Cerebral cortex (tissue), 2 donors: Measurements from ENCODE around the genes USF1 and DDR2.

DNA sequence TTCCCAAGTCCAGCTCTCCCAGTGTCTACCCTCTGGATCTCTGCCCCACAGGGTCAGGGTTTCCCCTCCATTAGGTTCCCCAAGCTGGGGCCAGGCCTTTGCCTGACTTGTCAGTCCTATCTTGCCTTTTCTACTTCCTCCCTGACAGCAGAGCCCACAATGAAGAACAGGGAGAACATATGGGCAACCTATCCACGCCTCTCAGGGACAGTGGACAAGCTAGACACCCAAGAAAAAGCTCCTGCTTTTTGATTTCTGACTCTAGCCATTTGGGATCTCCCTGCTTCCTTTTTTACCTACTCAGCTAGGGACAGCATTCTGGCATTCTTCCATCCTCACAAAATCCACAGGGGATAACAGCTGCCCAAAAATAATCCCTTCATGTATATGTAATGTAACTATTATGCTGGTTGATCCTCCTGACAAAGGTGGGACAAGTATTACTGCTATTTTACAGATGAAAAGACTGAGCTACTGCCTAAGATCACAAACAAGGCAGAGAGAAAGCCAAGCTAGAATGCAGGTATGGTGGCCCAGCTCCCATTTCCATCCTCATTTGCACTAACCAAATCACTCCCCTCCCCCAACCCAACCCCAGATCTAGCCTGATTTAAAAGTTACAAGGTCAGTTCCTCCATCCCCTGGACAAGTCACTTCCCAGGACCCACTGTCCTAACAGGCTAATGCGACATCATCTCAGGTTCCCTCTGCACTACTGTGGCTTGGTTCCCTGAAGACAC lies 2.6 kb downstream of the F11R start:
- PRO-cap, 2 experiments: no peak in any of the 2 experiments

DNA sequence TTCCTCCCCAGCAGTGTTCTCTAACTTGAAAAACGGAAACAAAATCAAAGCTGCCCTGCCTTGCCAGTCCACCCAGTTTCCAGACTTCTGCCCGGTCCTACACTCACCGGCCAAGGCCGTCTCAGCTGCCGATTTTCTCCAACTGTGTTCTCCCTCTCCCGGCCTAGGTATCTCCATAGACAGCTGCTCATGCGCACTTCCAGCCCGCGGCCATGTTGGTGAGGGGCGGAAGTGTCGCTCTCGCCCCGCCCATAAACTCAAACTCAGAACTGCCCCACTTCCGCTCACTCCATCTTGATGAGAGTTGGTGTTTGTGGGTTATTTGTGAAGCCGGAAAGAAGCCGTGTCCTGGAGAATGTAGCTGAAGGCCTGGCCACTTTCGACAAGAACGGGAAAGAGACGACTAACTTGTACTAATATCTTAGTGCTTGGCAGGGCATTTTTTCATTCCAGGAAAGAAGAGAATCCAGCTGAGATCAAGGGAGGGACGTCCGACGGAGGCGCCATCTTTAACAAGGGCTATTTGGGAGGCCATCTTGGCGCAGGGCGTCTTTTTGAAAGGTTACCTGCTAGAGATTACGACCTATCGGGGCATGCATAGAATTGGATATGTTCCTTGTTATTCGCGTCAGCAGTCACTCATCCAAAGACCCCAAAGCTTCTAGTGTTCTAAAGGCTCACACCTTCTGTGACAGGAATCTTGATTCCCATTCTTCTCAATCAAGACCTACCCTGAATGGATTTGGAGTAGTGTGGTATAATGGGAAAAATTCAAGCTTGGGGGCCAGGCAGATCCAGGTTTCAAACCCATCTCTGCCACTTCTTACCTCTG lies at the start of gene USF1:
TSS of gene USF1 (minus strand) at position 227 of the 832 bp plus-strand sequence.
- PRO-cap, 2 experiments: peak in 1 of 2 experiments; most common plus-strand start position 287 of the sequence (in 1); most common minus-strand start position 214 of the sequence (in 1)

DNA sequence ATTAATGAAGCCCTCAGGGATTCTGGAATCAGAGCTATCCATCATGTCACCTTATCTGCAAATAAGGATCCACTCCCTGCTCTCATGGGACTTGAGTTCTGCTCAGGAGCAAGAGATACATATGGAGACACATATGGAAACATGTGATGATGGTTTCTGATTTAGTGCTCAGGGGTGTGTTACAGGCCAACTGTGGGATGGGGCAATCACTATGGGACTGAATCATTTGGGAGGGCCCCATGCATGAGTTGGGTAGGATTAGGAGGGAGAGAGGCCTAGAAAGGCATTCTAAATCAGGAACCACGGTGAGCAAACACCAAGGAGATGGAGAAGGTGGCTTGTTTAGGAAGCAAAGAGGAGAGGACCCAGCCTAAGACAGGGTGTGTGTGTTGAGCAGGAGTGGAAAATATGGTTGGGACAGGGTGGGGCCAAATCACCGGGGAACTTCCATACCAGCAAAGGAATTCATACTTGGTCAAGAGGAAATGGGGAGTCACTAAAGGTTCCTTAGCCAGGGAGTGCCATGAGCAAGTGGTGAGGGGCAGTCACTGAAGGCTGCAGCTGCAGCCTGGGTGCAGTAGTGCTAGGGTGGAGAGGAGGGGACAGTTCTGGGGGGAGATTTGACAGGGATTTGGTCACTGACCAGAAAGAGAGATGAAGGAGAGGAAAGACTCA lies 8.5 kb downstream of the NECTIN4 start:
- PRO-cap, 2 experiments: no peak in any of the 2 experiments

GRCh38 chr1:161189259-161189744 lies 9.6 kb downstream of the ADAMTS4 start:
- PRO-cap, 2 experiments: no peak in any of the 2 experiments

GRCh38 chr1:161196574-161197675 lies 1.9 kb downstream of the ADAMTS4 start:
- PRO-cap, 2 experiments: peak in 1 of 2 experiments; most common plus-strand start chr1:161197290 (in 1); most common minus-strand start chr1:161197346 (in 1)

GRCh38 chr1:161201037-161201200 lies 1.2 kb upstream of the NDUFS2 start:
- PRO-cap, 2 experiments: peak in 1 of 2 experiments; most common minus-strand start chr1:161201162 (in 1)

DNA sequence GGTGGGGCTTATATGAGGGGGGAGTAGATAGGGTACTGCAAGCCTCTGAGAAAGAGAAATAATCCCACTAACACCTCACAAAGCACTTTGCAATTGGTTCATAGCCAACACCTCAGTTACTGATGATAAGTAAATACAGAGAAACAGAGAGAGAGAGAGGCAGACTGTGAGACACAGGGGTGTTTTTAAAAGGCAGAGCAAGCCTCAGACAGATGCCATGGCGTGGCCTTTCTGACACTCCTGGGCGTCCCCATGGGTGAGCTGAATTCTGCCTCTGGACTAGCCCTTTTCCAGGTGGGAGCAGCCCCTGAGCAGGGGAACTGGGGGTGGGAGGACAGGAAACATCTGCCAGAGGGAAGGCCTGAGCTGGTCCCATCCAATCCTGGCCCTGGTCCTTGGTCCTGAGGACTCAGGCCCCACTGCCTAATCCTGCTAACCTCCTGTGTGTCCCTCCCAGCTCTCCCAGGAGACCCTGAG lies 6.1 kb downstream of the FCGR2A start:
- PRO-cap, 2 experiments: no peak in any of the 2 experiments

DNA sequence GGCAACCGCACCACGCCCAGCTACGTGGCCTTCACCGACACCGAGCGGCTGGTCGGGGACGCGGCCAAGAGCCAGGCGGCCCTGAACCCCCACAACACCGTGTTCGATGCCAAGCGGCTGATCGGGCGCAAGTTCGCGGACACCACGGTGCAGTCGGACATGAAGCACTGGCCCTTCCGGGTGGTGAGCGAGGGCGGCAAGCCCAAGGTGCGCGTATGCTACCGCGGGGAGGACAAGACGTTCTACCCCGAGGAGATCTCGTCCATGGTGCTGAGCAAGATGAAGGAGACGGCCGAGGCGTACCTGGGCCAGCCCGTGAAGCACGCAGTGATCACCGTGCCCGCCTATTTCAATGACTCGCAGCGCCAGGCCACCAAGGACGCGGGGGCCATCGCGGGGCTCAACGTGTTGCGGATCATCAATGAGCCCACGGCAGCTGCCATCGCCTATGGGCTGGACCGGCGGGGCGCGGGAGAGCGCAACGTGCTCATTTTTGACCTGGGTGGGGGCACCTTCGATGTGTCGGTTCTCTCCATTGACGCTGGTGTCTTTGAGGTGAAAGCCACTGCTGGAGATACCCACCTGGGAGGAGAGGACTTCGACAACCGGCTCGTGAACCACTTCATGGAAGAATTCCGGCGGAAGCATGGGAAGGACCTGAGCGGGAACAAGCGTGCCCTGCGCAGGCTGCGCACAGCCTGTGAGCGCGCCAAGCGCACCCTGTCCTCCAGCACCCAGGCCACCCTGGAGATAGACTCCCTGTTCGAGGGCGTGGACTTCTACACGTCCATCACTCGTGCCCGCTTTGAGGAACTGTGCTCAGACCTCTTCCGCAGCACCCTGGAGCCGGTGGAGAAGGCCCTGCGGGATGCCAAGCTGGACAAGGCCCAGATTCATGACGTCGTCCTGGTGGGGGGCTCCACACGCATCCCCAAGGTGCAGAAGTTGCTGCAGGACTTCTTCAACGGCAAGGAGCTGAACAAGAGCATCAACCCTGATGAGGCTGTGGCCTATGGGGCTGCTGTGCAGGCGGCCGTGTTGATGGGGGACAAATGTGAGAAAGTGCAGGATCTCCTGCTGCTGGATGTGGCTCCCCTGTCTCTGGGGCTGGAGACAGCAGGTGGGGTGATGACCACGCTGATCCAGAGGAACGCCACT lies 803 bp downstream of the HSPA6 start:
- PRO-cap, 2 experiments: no peak in any of the 2 experiments

DNA sequence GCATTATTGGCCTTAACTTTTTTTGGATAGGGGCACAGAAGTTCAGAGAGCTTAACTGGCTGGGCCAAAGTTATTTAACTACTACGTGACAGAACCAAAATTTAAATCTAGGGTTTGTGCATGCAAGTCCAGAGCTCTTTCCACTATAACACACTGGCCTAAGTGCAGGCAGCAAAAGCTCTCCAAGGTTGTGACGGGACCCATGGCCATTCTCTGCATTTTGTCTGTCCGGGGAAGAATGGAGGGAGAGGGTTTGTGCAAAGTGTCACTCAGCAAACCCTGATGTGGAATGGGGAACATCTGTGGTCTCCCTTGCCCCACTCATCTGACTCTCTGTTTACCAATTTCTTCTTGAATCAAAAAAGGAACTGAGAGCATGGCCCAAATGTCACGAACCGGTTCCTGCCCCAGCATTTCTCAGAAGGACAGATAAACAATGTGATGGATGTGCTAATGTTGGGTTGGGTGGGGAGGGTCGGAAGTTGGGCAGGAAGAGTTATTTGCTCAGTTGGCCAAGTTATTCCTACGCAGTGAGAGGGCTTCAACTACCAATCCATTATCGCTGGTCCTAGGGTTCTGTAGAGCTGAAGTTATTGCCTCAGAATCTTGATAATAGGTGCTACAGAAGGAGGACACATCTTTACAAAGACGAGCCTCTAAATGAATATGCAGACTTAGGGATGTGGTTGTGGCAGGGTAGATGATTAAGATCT lies 9.7 kb upstream of the DUSP12 start:
- PRO-cap, 2 experiments: no peak in any of the 2 experiments

DNA sequence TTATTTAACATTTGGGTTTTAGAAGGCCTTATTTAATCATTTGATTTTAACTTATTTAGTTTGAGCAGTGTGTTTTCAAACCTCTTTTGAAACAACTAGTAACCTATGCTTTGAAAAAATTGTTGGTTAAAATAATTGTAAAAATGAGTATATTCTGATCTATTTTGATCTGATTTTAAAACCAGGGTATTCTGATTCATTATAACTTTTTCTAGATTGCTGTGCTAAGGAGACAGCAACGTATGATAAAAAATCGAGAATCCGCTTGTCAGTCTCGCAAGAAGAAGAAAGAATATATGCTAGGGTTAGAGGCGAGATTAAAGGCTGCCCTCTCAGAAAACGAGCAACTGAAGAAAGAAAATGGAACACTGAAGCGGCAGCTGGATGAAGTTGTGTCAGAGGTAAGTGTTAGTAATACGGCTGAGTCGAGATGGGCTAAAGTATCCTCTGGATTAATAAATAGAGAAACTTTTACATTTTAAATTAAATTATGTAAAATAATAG lies 53.4 kb downstream of the ATF6 start:
- PRO-cap, 2 experiments: no peak in any of the 2 experiments

DNA sequence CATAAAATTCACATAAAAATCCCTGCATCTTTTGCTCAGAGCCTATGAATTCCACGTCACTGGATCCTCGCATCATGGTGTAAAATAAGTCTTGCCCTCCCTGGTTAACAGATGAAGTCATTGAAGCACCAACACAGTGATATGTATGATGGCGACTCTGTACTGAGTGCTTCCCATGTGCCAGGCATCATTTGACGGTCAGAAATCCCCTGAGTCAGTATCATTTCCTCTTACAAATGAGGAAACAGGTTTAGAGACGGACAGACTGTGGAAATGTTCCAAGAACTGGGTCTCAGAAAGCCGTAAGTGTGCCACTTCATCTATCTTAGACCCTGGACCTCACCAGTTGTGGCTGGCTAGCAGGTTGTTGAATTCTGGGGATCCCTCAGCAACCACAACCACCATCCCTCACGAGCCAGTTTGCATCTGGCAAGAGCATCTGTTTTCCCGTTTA lies 5.1 kb upstream of the OLFML2B start:
- PRO-cap, 2 experiments: no peak in any of the 2 experiments

- PRO-cap, 2 experiments: no peak in any of the 2 experiments
These were observed 120.0 kb downstream of the NOS1AP start for GRCh38 chr1:162189185-162190111.

- PRO-cap, 2 experiments: no peak in any of the 2 experiments
These were observed 129.4 kb downstream of the SPATA46 start for GRCh38 chr1:162247135-162247817.

- PRO-cap, 2 experiments: no peak in any of the 2 experiments
These were observed 6.4 kb downstream of the SPATA46 start for GRCh38 chr1:162370206-162370612.

DNA sequence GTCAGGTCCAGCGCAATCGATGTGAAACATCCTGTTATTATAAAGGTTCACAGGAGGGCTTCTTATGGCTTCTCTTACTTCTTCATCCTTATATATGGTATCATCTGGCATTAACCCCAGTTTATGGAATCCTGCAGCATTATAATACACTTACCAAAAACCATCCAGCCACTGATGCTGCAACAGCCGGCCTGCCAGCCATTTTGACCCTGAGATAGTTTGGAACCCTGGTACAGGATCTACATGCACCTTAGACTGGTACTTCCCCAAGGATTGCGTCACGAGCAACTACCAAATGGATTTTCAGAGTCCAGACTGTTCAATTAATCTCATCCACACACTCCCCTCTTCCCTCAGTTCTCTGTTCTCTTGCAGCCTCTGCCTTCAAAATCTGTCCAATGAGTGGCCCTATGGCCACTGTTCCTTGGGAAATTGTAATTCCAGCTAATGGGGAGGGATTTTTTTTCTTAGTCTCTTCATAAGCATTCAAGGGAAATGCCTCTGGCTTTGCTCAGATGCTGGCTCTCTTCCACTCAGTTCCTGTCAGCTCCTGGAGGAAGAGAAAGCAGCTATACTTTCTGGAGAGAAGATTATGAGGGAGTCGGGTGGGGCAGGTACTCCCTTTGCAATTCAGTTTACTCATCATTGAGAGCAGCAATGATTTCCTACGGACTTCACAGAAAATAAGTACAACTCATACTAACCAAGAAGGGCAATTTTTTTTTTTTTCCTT lies 19.9 kb upstream of the UAP1 start:
- PRO-cap, 2 experiments: peak in 1 of 2 experiments; most common plus-strand start position 536 of the sequence (in 1); most common minus-strand start position 400 of the sequence (in 1)

GRCh38 chr1:162631917-162632664 lies at the start of gene DDR2:
DDR2 (plus strand) TSS chr1:162632464.
- PRO-cap, 2 experiments: no peak in any of the 2 experiments

DNA sequence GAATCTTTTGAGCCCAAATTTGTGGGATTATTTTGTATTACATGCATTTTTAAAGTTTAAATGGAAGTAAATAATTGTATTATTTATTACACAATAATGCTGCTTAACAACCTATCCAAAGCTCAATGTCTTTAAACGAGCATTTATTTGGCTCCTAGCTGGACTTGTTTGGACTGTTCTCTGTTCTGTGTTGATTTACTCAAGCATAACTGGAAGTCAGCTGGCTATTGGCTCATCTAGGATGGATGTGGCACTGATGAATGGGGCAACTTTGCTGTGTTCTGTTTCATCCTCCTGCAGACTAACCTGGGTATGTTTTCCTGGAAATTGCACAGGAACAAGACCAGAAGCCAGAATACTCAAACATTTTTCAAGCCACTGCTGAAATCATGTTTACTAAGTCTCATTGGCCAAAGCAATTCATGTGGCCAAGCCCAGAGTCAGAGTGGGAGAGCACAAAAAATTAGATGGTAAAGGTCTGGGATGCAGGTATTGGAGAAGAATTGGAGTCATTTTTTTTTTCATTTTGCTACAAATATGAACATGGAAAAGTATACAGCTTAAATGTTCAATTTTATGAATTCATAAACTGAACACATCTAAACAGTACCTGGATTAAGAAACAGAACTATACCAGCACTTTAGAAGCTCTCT lies 70.7 kb upstream of the HSD17B7 start:
- PRO-cap, 2 experiments: no peak in any of the 2 experiments

DNA sequence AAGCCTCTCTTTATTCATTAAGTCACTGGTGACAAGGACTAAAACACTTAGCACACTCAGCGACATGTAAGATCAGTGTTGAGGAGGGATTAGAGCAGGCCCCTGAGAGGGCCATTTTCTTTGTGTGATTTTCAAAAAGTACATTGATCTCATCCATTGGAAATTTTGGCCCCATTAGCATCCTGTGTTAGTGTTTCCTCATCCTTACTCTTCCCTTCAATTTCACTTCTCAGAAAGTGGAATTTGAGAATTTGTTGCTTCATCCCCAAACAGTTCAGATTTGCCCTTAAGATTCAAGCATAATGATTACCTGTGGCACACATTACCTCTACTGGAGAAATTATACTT lies 48.7 kb upstream of the HSD17B7 start:
- PRO-cap, 2 experiments: no peak in any of the 2 experiments

- PRO-cap, 2 experiments: no peak in any of the 2 experiments
These were observed 18.5 kb upstream of the HSD17B7 start for GRCh38 chr1:162771983-162772454.

DNA sequence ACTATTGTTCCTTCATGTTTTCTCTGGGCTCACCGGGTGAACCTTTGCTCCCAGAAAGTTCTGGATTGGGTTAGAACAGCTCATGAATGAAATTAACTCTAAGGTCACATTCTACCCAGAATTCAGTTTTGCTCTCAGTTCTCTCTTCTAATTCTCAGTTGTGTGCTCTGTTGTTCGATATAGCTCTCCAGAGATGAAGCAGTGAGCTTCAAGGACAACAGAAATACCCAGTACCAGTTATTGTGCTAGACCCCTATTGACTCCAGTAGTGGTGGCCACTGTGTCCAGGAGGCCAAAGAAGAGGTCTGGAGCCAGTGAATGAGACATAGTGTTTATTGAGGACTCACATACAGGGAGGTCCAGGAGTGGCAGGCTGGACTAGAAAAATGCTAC lies 26.8 kb downstream of the CCDC190 start:
- PRO-cap, 2 experiments: no peak in any of the 2 experiments